AG10803 (cell line): ENCODE measurements around the genes COL23A1, CLK4, HNRNPH1 and CNOT6.

DNA sequence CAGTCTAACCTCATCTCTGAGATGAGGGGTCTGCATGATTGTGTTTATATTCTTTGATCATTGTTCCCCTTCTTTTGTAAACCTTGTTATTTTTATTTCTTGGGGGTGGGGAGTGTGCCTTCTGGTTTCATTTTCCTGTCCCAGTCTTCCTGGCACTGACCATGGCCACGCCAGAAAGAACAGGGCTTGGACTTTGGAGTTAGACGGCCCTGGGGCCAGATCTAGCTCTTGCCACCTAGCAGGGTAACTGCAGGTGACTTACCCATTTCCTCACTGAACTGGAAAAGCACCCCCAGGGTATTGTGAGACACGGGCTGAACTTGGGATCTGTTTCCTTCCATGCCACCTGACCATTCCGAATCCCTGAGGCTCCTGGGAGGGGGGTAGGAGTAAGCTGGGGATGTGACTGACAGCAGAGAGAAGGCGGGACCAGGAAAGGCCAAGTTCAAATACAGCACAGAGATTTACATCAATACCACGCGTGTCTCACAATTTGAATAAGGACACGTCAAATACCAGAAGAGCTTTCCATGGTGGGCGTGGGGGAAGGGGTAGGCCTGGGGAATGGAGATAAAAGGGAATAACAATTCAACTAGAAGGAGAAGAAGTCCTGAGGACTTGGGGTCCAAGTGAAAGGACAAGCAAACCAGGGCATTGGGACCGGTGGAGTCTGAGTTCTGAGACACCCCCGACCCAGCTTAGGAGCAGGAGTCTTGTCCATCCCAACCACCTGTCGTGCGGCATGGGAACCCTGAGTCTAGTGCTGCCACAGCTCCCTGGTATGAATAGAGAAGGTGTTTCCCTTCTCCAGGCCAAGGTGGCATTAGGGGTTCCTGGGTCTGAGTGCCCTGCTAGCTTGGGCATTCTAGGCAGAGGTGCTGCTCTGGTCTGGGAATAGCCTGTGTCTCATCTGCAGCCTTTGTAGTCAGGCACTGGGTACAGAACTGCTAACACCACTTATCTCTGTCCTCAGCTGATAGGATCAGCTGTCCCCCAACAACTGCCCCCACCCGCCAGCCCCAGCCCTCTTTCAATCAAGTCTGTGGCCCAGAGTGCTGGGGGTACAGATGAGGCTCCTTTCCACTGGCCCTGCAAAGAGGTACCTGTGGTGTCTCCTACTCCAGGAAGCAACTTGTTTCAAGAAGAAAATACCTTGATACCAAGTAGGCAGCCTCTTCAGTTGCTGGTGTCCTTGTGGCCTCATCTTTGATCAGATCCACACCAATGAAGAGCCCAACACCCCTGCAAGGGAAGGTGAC is 9.7 kb downstream of the HNRNPAB start:
- RRBS = no CpG with 5 or more reads among the region's 14 CpGs

DNA sequence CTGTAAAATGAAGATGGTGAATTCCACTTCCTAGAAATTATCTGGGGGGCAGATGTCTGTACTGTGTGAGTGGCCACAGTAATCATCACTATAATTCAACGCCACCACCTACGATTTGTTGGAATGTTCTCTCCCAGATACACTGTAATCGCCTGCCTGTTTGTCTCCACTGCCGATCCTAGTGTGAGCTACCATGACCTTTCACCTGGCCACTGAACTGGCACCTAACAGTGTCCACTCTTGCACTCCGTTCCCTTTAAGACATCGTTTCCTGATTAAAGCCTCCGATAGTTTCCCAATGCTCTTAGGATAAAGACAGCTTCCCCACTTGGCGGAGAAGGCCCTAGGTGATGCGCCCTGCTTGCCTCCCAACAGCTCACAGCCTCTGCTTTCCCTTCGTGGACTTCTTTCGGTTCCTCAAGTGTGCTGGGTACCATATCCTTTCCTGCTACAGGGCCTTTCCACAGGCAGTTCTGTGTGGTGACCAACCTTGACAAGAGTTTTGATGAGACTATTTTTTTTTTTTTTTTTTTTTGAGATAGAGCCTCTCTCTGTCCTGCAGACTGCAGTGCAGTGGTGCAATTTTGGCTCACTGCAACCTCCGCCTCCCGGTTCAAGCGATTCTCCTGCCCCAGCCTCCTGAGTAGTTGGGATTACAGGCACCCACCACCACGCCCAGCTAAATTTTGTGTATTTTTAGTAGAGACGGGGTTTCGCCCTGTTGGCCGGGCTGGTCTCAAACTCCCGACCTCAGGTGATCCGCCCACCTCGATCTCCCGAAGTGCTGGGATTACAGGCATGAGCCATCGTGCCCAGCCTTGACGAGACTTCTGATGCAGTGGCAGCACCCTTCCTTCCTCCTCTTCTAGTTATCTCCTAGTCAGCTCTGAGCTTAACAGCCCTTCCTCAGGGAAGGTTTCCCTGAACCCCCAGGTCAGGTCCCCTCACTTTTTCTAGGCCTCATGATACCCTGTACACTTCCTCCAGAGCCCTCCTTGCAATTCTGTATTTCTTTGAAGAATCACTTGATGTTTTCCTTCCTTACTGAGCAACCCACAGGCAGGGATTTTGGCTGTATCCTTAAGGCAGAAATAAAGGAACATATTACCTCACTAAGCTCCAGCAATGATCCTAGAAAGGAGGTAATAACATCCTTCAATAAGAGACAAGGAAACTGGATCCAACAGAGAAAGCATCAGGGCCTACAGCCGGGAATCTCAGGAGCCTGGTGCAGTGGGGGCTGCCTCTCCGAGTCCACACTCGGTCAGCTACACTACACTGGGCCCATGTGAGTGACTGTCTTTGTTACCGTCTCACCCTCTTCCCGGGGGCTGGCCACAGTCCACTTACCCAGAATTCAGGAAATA is 3.5 kb downstream of the PHYKPL start:
- RRBS = 100% methylated on average over 3 of the region's 29 CpGs

GRCh38 chr5:178589729-178590796 is at the start of gene COL23A1:
COL23A1 (minus strand) TSS chr5:178590393.
- RRBS = 2% methylated on average over 63 of the region's 122 CpGs

- RRBS = 2% methylated on average over 11 of the region's 59 CpGs
These were observed at the start of gene CLK4 for GRCh38 chr5:178626937-178627678. CLK4 (minus strand) TSS chr5:178627050.

GRCh38 chr5:178667805-178668146 is 40.9 kb upstream of the CLK4 start:
- RRBS = no CpG with 5 or more reads among the region's 10 CpGs

DNA sequence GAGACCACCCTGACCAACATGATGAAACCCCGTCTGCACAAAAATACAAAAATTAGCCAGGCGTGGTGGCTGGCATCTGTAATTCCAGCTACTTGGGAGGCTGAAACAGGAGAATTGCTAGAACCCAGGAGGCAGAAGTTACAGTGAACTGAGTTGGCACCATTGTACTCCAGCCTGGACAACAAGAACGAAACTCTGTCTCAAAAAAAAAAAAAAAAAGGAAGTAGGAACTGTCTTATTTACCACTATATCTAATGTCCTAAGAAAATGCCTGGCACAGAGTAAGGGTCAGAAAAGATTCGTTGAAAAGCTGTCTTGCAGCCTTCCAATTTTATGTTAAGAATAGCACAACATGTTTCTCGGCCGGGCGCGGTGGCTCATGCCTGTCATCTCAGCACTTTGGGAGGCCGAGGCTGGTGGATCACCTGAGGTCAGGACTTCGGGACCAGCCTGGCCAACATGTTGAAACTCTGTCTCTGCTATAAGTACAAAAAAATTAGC is 55.7 kb upstream of the ZNF354B start:
- RRBS = no CpG with 5 or more reads among the region's 10 CpGs

GRCh38 chr5:179266706-179267431 is 78.4 kb downstream of the ADAMTS2 start:
- RRBS = no CpG with 5 or more reads among the region's 18 CpGs

- RRBS = no CpG with 5 or more reads among the region's 10 CpGs
These were observed 30.4 kb downstream of the ADAMTS2 start for GRCh38 chr5:179314746-179315419.

GRCh38 chr5:179606862-179607690 is 16.4 kb downstream of the HNRNPH1 start:
- RRBS = 13% methylated on average over 2 of the region's 21 CpGs

DNA sequence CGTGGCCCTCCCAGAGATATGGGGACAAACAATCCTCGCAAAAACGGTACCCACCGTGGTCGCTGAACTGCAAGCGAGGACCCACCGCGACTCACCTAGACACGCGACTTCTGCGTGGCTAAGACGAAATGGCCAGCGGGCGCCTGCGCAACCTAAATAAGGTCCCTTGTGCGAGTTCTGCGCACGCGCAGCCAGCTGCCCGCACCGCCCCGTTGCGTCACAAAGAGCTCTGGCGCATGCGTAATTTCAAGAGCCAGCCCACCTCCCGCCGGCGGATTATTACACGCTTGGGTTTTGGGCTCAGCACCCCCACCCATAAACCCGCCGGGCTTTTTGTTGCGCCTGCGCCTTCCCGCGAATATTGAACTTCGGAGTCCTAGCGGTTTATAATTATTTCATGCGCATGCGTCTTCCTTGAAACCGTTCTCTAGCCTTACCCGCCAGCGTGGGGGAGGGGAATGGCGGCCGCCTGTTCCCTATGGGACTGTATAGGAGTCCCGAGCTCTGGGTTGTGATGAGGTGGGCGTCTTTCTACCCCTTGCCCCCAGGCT is at the start of gene HNRNPH1:
Gene HNRNPH1 (minus strand): TSS at position 131 of the 551 bp plus-strand sequence.
- RRBS = 3% methylated on average over 5 of the region's 46 CpGs

- RRBS = no CpG with 5 or more reads among the region's 53 CpGs
These were observed 10.7 kb upstream of the HNRNPH1 start for GRCh38 chr5:179634027-179634671.

DNA sequence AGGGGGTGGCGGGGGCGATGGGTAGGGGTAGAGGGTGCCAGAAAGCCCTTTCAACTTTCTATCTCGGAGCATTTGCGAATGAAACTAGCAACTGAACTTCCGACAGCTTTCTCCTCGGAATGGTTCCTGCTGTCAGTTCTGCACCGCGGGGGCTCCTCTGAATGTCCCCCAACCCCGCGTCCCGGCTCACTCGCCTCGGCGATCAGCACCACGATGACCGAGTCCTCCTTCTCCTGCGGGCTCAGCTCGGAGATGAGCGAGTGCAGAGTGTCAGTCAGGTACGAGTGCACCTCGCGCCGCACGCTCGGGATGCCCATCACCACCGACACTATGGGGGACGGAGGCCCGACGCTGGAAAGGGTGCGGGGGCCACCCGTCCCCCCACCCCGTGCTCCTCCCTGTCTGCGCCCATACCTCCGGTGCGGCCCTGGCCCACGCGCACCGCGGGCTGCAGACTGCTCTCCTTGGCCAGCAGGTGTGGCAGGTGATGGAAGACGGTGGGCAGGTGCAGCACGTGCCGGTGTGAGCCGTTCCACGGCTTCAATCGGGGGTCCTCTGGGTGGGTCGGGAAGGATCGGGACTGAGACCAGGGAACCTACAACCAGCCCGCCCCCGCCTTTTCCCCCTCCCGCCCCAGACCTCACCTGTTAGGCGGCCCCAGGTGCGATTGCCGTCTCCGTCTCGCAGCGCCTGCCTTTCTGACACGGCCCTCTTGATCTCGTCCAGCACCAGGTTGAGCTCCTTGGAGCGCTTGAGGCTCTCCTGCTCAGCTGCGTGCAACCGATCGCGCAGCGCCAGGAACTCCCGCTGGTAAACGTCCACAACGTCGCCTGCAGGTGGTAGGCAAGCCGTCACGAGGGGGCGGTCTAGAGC is 5.3 kb downstream of the MGAT4B start:
- RRBS = 82% methylated on average over 9 of the region's 71 CpGs

- RRBS = no CpG with 5 or more reads among the region's 5 CpGs
These were observed 6.5 kb upstream of the MGAT4B start for GRCh38 chr5:179813043-179813629.

GRCh38 chr5:179817935-179818475 is 2.7 kb upstream of the SQSTM1 start:
- RRBS = no CpG with 5 or more reads among the region's 9 CpGs

- RRBS = no CpG with 5 or more reads among the region's 2 CpGs
These were observed 831 bp upstream of the SQSTM1 start for GRCh38 chr5:179820023-179820125.

DNA sequence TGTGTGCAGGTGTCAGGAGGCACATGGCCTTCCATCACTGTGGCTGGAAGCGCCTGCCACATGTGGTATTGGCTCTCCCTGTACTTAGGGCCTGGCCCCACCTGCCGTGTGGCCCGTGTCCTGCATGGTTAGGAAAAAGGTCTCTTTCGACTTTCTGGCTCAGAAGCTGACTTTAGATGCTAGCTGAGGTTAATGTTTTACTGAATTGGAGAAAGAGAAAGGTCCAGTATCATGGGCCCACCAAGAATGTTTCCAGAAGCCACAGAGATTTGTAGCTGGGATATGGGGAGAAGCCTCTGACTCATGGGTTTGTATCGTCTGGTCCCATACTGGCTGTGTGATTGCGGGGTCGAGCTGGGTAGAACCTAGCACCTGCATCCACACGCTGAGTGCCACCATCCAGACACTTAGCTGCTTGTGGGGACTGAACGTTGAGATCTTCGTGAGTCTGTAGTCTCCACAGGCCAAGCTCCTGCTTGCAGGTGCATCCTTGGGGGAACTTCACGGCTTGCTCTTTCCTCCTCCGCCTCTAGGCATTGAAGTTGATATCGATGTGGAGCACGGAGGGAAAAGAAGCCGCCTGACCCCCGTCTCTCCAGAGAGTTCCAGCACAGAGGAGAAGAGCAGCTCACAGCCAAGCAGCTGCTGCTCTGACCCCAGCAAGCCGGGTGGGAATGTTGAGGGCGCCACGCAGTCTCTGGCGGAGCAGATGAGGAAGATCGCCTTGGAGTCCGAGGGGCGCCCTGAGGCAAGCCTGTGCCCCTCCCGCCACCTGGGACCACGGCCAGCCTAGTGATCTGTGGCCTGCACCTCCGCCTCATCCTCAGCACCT is 12.0 kb downstream of the SQSTM1 start:
- RRBS = no CpG with 5 or more reads among the region's 26 CpGs

GRCh38 chr5:179913849-179914720 is 6.4 kb upstream of the TBC1D9B start:
- RRBS = no CpG with 5 or more reads among the region's 11 CpGs

DNA sequence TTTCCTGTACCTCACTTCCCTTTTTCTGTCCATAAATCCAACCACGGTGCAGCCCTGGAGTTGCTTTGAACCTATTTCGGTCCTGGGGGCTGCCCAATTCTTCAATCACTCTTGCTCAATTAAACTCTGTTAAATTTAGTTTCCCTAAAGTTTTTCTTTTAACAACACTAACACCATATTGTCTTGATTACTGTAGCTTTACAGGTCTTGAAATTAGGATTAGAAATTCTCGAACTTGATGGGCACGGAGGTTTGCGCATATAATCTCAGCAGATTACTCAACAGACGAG is 15.9 kb upstream of the TBC1D9B start:
- RRBS = no CpG with 5 or more reads among the region's 6 CpGs

DNA sequence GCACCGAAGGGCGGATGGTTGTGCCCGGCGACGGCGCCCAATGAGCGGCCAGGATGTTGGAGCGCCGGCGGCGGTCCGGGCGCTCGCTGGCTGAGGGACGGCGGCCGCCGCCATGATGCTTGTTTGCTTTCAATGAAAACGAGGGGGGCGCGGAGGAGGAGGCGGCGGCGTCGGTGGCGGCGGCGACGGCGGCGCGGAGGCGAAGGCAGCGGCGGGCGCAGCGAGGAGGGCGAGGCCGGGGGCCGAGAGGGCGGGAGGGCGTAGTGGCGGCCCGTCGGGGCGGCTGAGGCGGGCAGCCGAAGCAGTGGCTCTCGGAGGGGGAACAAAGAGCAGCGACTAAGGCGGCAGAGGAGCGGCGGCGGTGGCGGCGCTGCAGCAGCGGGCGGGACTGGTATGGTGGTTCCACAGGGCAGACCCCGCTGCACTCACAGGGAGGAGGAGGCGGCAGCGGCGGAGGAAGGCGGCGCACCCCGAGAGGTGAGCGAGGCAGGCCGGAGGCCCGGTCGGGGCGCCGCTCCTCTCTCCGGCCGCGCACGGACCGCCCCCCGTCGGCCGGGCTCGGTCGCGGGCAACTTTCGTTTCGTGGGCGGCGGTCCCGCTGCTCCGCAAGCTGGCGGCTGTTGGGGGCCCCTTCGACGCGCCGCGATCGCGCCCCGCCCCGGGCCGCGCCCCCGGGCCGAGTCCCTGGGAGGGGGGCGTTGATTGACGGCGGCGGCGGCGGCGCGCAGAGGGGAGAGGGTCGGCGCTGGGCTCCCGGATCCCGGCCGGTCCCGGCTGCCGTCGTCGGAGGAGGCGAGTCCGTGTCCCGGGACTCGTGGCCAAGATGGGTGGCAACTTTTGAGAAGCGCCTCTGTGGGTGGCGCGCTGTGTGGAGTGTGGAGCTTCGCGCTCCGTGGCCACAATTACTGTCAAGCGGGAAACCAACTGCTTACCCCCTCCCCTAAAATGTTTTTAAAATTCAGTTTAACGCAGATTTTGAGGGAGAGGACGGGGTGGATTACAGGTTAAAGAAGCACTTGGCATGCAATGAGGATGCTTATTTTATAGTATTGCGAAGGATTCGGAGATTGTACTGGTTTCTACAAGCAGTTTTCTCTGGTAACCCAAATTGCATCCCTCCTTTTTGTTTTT is at the start of gene CNOT6:
Gene CNOT6 (plus strand): TSS at position 93 of the 1,131 bp plus-strand sequence.
- RRBS = 1% methylated on average over 39 of the region's 134 CpGs

GRCh38 chr5:180785827-180786579 is 16.6 kb downstream of the MGAT1 start:
- RRBS = no CpG with 5 or more reads among the region's 11 CpGs